GM12891 (cell line): Measurements from ENCODE around the genes GPD1L, PDCD6IP and TRANK1.

DNA sequence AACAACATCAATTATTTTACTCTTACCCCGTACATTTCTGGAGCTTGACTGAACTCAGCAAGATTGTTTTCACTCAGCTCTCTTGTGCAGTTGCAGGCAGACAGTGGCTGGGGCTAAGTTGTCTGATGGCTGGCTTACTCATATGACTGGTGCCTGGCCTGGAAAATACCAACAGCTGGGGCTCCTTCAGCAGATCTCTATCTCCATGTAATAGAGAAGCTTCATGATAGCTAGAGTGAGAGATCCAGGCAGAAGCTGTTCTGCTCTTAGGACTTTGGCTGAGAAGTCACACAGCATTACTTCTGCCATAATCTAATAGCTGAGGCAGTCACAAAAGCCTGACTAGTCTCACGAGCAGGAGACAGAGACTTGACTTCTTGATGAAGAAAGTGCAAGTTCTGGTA lies 110.0 kb upstream of the GADL1 start:
- RRBS = no CpG with 5 or more reads among the region's 2 CpGs

DNA sequence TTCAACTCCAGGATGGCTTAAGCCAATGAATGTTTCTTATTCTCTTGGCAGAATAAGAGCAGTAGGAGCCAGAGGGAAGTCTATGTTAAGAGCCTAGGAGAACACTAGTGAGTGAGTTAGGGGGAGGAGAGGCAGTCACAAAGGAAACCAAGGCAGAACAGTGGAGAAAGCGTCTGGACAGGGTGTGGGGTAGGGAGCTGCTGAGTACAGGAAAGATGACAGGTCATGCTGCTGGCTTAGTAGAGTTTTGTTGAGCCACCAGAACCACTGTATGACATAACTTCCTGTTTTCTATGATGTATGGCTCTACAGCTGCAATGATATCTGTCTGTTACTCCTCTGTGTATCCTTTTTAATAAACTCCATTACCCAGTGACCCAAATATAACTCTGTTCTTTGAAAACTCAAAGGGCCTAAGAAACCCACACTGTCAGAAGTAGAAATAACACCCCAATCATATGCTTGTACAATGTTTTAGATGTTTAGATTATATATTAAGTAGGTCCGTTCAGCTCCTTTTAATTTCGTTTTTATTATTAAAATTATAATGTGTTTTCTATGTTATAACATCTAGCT lies 10.5 kb upstream of the STT3B start:
- RRBS = no CpG with 5 or more reads among the region's 3 CpGs

GRCh38 chr3:31624721-31625197 lies 92.0 kb downstream of the STT3B start:
- RRBS = no CpG with 5 or more reads among the region's 2 CpGs

- RRBS = no CpG with 5 or more reads among the region's 2 CpGs
Measured at GRCh38 chr3:31917429-31917856, 63.6 kb downstream of the OSBPL10 start.

- RRBS = no CpG with 5 or more reads among the region's 6 CpGs
Measured at GRCh38 chr3:31968889-31969441, 12.1 kb downstream of the OSBPL10 start.

DNA sequence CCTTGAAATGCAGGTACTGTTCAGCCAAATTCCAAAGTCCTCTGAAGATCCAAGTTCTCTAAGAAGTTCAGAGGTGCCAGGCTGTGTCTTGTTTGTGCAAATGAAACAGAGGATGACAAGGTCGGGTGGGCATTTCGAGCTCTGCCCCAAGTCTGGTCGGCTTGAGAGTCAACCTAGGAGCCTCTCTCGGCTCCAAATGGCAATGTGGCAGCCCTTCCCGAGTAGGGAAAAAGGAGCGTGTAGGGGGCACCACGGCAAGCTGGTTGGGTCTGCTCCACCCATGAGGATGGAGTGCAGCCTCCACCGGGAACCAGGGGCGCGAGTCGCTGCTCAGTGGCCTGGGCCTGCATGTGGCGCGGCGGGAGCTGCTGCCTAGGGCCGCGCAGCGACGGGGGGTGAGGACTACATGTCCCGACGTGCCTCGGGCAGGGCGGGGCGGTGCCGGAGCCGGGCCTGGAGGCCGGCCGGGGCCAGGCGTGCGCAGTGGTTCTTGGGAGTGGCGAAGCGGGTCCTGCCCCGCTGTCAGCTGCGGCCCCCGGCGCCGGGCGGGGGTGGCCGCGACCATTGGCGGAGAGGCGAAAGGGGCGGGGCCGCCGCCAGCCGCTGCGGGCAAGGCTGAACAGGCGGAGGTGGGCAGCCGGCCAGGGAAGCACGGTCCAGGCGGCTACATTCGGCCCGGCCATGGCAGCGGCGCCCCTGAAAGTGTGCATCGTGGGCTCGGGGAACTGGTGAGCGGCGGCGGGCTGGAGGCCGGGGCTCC lies at the start of gene GPD1L:
TSS of gene GPD1L (plus strand) at position 590 of the 760 bp plus-strand sequence.
- RRBS = 2% methylated on average over 22 of the region's 60 CpGs

- RRBS = 2% methylated on average over 22 of the region's 74 CpGs
Measured at GRCh38 chr3:32391962-32392670, 463 bp downstream of the CMTM7 start.

DNA sequence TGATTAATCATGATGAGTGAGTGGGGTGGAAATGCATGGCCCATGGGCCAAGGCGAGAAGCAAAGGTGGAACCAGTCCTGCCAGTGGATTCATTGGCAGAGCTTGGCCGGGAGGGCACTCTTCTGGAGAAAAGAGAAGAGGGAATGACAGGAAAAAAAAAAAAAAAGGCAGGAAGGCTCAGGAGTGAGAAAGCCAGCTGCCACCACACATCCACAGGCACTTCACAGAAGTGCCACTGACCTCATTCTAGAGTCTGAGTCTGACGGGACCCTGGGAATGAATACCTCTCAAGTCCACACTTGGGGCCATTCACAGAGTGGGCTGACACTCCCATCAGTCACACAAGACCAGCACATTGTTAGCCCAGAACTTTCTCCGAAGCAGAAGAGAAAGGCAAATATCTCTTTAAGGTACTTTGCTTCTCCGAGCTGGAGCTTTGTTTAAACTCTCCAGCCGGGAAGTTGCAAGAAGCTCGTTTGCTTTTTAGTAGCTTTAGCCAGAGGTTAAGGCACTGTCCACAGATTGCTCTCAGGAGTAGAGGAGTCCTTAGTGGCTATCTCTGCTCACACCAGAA lies 53.9 kb downstream of the CMTM6 start:
- RRBS = no CpG with 5 or more reads among the region's 7 CpGs

DNA sequence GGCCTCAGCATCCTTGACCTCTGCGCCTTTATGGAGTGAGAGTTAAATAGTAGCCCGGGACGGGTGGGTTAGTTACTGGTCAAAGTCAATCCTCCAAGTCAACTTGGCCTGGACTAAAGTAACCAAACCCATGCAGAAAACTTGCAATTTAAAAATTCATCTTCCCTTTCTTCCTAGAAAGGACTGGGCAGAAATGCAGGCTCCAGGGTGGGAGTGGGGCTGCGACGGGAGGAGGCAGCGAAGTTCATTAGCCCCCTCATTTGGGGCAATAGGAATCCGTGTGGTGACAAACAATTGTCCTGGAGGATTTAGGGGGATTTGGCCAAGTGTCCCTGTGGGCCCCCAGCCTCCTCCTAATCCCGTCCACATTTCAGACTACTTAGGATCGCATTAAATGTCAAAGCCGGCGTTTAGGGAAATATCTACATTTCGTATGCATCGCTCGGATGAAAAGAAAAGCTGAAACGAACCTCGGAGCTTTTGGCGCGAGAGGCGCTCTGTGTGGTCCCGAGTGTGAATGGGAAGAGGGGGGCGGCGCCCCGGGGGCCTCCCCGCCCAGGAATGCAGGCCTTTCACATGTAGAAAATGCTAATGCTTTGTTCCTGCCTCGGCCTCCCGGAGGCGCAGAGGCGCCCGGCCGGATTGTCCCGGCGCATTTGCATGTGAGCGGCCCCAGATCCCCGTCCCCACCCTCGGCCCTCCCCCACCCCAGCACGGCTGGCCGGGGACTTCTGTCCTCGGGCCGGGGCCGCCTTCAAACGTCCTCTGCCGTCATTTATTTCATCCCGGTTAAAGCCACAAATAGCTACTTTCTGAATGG lies 37.2 kb upstream of the TRIM71 start:
- RRBS = 2% methylated on average over 13 of the region's 43 CpGs

- RRBS = no CpG with 5 or more reads among the region's 3 CpGs
Measured at GRCh38 chr3:33090754-33091070, 6.2 kb downstream of the GLB1 start.

DNA sequence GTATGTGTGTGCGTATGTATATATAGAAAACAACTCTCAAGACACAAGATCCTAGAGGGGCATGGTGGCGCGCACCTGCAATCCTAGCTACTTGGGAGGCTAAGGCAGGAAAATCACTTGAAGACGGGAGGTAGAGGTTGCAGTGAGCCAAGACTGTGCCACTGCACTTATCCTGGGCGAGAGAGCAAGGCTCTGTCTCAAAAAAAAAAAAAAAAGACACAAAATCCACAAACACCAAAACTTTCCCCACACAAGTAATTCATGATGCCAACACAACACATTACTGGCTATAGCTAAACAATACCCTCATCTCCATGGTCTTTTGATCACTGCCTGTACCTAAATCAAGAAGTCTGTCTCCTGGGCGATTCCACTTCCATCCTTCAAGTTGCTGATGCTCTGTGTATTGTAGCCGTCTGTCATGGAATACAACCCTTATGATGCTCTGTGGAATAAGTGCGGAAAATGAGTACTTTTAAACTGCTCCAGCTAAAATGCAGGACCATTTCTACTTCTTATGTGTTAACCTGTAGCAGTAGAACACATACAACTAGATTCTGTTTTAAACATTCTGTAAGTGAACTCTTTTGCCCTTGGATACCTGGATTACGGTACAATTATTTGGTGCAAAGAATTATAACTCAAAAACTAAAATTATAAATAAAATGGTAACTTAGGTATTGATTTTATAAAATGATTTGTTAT lies 27.7 kb downstream of the UBP1 start:
- RRBS = no CpG with 5 or more reads among the region's 9 CpGs

DNA sequence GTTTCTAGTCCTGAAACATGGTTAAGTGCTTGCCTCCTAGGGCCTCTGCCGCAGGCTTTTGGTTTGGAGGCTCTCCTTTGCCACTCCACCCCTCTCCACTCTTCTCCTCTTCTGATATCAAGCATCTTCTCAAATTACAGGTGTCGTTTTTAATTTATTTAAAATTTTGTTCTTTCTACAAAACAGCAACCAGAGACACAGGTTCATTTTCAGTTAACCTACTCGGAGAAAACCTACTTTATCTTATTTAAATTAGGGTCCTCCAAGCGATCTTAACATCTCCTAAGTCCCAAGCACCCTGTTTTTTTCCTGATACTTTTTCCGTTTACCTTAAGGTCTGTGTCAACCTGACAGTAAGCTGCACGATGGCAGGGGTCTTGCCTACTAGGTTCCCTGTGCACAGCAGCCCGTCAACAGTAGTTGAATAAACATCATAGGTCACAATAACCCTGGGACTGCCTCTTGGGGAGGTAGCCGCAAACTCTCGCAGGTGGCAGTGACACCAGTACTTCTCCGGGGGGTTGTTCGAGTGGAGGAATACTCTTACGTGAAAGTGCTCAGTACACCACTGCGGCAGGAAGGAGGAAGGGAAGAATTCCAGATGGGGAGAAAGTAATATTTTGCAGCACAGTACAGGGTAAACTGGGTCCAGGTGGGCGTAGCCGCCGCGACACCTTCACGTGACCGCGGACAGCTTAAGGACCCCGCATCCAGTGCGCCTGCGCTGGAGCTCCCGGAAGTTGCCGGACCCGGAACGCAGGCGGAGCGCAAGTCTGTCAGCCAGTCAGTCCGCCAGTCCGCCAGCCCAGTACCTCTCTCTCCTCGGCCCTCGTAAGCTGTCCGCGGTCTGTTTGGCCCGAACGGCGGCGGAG lies at the start of gene PDCD6IP:
TSS of gene PDCD6IP (plus strand) at position 783 of the 872 bp plus-strand sequence.
- RRBS = no CpG with 5 or more reads among the region's 39 CpGs

DNA sequence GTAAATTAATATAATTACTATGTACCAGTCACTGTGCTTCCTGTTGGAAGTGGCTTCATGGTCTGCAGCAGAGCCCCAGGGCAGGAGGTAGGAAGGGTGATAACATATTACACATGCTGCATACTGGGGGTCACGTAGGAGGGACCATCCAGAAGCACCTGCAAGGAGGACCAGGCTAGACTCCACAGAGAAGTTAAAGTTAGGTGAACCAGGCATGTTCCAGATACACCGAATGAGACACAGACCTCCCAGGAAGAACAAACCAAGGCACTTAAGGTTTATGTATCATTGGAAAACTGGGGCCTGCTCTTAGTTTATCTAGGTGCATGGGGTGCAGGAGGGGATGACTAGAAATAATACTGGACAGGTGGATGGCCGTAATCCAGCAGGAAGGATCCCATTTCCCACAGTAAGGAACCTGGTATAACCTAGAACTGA lies 52.7 kb downstream of the STAC start:
- RRBS = no CpG with 5 or more reads among the region's 3 CpGs

DNA sequence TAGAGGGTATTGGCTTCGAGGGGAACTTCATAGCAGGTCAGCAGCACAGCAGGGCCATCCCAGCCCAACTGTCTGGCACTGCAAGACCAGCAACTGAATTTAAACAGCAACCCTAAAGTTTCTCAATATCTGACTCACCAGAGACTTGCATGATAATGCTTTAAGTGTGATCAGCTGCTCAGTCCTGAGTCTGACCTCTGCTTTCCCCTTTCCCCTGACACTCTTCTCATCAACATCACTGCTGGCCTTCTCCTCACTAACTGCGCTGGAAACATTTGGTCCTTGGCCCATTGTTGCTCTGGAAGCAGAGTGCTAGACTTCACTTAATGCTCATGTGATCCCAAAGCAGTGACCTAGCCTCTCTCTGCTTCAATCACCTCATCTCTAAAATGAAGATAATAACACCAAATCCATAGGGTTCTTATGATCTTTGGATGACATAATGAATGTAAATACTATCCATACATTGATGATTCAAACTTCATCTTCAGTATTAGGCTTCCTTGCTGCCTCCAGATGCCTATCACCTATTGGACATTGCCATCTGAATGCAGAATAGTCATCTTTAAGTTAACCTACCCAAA lies 114.6 kb downstream of the STAC start:
- RRBS = no CpG with 5 or more reads among the region's 2 CpGs

DNA sequence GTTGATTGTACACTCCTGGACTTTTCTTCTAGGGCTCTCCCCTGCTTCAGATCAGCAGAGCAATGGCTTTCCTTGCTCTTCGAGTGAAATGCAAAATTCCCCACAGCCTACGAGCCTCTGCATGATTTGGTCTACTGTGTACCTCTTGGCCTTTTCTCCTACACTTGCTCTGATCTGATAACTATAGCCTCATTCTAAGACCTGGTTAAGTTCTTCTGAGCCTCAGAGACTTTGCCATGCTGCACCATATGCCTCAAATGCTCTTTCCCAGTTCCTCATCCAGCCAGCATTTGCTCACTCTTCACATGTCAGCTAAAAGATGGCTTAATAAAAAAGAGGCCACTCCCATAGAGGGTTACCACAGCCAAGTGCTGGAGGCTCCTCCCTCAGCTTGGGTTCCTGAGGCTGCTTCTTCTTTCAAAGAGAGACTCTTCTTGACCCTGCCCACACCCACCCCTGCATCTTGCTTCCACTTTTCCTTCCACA lies 22.9 kb upstream of the DCLK3 start:
- RRBS = no CpG with 5 or more reads among the region's 2 CpGs

GRCh38 chr3:36944583-36945480 lies at the start of gene TRANK1:
TRANK1 (minus strand) TSS chr3:36945054.
- RRBS = under 1% methylated on average over 34 of the region's 87 CpGs

- RRBS = no CpG with 5 or more reads among the region's 4 CpGs
Measured at GRCh38 chr3:37028276-37028916, 35.1 kb downstream of the MLH1 start.

GRCh38 chr3:37127329-37127815 lies 47.0 kb downstream of the LRRFIP2 start:
- RRBS = no CpG with 5 or more reads among the region's 1 CpG

- RRBS = no CpG with 5 or more reads among the region's 1 CpG
Measured at GRCh38 chr3:37377008-37377500, 74.9 kb upstream of the ITGA9 start.